Subcutaneous adipose tissue (tissue), 3 donors: ENCODE data around the genes ENSG00000287585, EOLA1 and MAGEA11.

- PRO-cap = no peak
- RAMPAGE, long total RNA, 3 experiments = no peak in any of the 3 experiments
These were observed 36.8 kb upstream of the SPANXN2 start for GRCh38 chrX:143757222-143757956.

- PRO-cap = no peak
- RAMPAGE, long total RNA, 3 experiments = no peak in any of the 3 experiments
These were observed 35.2 kb upstream of the SLITRK2 start for GRCh38 chrX:145782459-145782800.

DNA sequence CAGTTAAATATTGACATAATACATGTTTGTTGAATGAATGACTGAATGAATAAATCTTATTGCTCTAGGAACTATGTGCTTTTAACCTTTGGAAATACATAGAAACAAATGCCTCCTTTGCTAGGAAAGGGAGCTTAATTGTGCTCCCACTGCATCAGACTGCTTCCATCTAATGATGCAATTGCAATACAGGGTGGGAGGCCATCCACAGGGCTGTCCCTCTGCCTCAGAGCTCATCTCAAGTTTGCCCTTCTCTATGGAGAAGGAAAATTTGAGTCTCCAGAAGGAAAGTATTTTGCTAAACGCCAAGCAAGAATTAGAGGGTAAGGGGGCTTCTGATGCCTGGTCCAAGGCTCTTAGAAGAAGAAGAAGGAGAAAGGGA, 1.9 kb downstream of the SLITRK2 start:
- PRO-cap = no peak
- RAMPAGE, long total RNA, 3 experiments = no peak in any of the 3 experiments

DNA sequence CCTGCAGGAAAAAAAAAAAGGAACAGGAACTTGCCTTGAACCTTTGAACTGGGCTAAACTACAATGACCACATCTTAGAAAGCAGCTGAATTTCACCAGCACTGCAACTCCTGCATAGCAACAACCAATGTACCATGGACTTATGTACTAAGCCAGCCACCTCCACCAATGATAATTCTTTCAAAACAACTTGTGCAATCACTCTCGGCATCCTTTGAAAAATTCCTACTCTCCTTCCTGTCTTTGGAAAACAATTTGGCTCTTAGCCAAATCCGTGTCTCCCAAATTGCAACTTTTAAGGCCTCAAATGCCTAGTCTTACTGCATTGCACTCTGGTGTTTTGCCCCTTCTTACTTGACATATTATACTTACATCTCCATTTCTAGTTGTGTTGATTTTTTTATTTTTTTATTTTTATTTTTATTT, 26.7 kb upstream of the FMR1 start:
- PRO-cap = no peak
- RAMPAGE, long total RNA, 3 experiments = no peak in any of the 3 experiments

DNA sequence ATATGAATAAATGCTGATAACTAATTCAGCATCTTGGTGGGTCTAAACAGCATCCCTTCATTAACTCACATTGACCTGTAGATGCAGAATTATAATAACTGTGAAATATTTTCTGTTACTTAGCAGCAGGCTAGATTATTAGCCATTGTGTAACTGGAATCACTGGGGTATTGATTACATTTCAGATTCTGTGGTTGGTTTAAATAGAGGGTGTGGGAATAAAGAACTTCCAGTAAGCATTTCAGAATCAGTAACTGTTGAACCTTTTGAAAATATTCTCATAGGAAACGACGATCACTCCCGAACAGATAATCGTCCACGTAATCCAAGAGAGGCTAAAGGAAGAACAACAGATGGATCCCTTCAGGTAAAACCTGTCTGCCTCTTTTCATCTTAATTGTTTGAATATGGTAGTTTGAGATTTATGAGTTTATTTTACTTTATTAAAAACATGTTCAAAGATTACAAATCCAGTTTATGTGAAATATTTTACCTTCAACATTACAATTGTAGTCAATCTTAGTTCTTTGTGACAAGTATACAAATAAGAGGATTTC, 33.6 kb downstream of the FMR1 start:
- PRO-cap = no peak
- RAMPAGE, long total RNA, 3 experiments = no peak in any of the 3 experiments

- PRO-cap = no peak
- RAMPAGE, long total RNA, 3 experiments = no peak in any of the 3 experiments
These were observed 190.1 kb upstream of the AFF2 start for GRCh38 chrX:148310315-148310787.

- PRO-cap = no peak
- RAMPAGE, long total RNA, 3 experiments = no peak in any of the 3 experiments
These were observed 2.2 kb upstream of the AFF2 start for GRCh38 chrX:148498272-148498609.

DNA sequence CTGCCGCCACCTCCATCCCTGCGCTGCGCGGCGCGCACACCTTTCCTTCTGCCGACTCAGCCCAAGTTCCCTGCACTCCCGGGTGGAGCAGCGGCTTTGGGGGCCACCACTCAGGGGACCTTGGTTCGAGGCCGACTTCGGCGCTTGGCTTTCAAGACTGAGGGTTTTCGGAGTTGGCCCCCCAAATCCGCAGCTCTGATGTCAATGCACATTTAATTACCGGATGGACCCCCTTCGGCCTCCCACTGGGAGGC, 1.1 kb downstream of the AFF2 start:
- PRO-cap = no peak
- RAMPAGE, long total RNA, 3 experiments = no peak in any of the 3 experiments

GRCh38 chrX:148609600-148610649, 109.5 kb downstream of the AFF2 start:
- PRO-cap = no peak
- RAMPAGE, long total RNA, 3 experiments = no peak in any of the 3 experiments

GRCh38 chrX:149183903-149184410, 231.3 kb downstream of the ENSG00000287585 start:
- PRO-cap = no peak
- RAMPAGE, long total RNA, 3 experiments = no peak in any of the 3 experiments

GRCh38 chrX:149313896-149314467, 101.3 kb downstream of the ENSG00000287585 start:
- PRO-cap = unidirectional peak, minus-strand start at chrX:149314176
- RAMPAGE, long total RNA, 3 experiments = no peak in any of the 3 experiments

DNA sequence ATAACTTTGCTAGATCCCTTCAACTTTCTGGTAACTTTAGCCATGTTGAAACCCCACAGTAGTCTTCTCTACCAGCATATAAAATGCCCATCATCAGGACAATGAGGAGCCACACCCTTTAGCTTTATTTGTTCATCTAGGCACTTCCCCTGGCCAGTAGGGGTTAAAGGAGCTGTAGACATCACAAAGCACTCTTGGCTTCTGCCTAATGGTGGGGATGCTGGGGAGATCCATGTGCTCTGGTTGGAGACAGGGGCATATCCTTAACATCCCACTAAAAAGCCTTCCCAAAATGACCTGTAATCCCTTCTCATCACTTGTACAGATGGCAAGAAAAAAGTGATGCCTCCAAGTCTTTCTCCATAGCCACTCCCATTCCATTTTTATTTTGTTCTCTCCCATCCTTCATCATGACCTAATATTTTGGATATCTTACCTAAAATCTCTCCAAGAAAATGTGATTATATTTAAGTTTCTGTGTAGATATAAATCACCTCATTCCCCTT, at the start of gene ENSG00000287585:
Gene ENSG00000287585 (minus strand): TSS at position 73 of the 506 bp plus-strand sequence.
- PRO-cap = no peak
- RAMPAGE, long total RNA, 3 experiments = no peak in any of the 3 experiments

- PRO-cap = no peak
- RAMPAGE, long total RNA, 3 experiments = no peak in any of the 3 experiments
These were observed 14.7 kb upstream of the EOLA1 start for GRCh38 chrX:149525913-149526648.

DNA sequence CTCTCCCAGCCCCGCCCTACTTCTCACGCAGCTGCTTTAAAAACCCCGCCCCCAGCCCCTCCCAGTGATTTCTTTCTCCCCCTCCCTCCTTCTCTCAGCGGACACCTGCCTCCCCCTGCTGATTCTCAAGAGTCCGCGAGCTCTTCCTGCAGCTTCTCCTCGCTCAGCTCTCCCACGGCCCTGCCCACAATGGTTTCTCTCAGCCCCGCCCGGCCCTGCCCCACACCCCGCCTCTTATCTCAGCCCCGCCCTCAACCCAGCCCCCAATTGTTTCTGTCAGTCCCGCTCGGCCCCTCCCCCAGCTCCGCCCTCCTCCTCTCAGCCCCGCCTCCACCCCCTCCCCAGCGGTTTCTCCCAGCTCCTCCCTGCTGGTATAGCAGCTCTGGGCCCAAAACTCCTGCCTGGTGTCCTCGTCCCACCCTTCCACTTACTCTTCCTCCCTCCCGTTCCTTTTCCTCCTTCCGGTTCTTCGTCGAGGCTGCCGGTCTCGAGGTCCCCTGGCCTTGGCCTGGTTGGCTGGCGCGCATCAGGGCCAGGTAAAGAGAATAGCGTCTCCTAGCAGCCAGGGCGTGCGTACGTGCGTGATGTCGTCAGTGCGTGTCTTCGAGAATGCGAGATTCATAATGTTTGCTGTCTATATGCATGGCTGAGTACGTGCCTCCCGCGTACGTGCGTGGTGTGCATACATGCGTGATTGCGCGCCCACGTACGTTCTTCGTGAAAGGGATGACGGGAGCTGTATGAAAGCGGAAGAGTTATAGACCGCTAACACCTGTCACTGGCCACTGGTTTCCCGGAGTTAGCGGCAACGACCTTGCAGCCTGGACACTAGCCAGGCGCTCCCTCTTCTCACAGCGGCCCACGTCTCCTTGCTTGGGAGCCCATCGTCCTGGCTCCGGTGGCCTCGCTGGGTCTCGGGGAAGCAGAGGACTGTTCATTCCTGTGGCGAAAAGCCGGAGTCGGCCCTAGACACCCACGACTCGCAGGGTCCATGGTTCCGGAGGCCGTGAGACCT, at the start of gene EOLA1:
Gene EOLA1 (plus strand): TSS at position 749 of the 1,015 bp plus-strand sequence.
- PRO-cap = bidirectional peak, plus-strand start at position 67 of the sequence, minus-strand start outside the sequence; bidirectional peak, plus-strand start at position 371 of the sequence, minus-strand start at position 191 of the sequence; bidirectional peak, plus-strand start at position 785 of the sequence, minus-strand start at position 611 of the sequence
- RAMPAGE, long total RNA, 3 experiments = start-site peak on the plus strand in 3 of 3 experiments, centred at positions 513 to 776 of the sequence, 11 to 38 reads per replicate; start-site peak on the minus strand in 2 of 3 experiments, centred at positions 608 to 611 of the sequence, 23 to 27 reads per replicate

- PRO-cap = no peak
- RAMPAGE, long total RNA, 3 experiments = no peak in any of the 3 experiments
These were observed 11.6 kb upstream of the HSFX2 start for GRCh38 chrX:149606607-149607183.

DNA sequence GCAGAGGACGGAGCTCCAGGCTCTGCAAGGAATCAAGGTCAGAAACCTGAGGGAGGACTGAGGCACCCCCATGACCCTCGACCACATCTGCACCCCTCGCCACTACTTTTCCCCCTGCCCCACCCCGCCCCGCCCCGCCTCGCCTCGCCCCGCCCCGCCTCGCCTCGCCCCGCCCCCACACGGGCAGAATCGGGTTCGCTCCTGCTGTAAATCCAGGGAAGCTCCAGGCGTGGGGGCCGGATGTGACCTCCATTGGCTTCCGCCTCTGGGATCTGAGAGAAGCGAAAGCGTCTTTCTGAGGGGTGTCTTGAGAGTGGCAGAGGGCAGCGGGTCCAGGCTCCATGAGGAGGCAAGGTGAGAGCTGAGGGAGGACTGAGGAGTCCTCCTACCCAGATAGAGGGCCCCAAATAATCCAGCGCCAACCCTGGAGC, at the start of gene MAGEA11:
Gene MAGEA11 (plus strand): TSS at position 252 of the 431 bp plus-strand sequence.
- PRO-cap = no peak
- RAMPAGE, long total RNA, 3 experiments = no peak in any of the 3 experiments

DNA sequence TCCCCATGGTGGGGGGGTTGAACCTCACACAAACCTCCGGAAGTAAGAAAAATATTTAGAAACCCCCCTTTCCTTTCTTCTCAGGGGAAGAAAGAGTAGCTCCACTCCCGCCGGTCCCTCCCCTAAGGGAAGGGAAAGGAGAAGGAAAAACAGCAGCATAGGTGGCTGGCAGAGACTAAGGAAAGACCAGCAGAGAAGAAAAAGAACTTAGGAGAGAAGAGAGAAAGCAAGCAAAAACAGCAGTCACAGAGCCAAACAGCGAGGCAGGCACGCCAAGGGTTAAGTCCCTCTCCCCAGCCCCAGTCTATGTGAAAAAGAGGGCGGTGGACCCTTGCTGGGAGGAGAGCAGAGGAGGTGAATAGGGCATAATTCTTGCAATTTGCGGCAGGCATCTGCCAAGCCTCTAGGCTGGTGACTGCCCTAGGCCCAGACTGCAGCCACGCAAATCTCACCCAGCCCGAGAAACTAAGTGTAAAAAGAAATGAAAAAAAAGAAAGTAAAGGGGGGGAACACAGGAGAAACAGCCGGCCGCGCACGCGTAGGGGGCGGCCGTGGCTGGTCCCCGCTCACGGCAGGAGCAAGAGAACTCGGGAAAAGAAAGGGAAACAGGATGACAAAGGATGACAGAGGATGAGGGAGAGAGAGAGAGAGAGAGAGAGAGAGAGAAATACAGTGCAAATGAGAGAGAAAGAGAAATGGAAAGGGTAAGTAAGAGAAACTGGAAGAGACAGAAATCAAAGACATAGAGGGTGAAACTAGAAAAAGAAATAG, 48.6 kb downstream of the MAGEA9 start:
- PRO-cap = no peak
- RAMPAGE, long total RNA, 3 experiments = no peak in any of the 3 experiments

DNA sequence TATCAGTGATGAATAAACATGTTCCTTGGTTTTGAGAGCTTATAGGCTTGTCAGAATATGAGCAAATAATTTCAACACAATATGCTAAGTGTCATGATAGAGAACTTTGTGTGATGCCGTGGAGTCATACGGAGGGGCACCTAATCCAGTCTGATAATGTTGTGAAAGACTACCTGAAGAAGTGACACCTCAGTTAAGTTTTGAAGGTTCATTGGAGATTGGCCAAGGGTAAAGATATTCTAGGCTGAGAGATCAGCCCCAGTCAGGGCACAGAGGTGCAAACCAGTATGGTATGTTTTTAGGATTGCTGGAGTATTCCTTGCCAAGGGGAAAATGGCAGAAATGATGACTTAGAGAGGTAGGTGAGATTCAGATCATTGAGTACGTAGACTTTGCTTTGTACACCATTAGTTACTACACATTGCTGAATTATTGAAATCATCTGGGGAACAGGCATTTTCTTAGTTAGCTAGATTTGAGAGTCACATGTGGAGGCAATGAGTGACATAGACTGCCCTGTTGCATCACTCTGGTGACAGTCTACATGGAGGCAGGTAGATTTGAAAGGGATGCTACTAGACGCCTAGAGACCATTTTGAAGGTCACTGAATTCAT, 33.5 kb upstream of the EOLA2 start:
- PRO-cap = no peak
- RAMPAGE, long total RNA, 3 experiments = no peak in any of the 3 experiments

- PRO-cap = bidirectional peak, plus-strand start at chrX:150201256, minus-strand start at chrX:150201050
- RAMPAGE, long total RNA, 3 experiments = start-site peak on the plus strand in 1 of 3 experiments, at chrX:150201212-150201228 at its widest, 7 reads per replicate
These were observed 162.2 kb upstream of the MAMLD1 start for GRCh38 chrX:150200752-150201495.

- PRO-cap = no peak
- RAMPAGE, long total RNA, 3 experiments = no peak in any of the 3 experiments
These were observed 2.2 kb downstream of the MTM1 start for GRCh38 chrX:150570606-150571007.